ENCODE measurements around a stretch of chr22.

- RRBS, 2 experiments: no CpG with 5 or more reads among the region's 12 CpGs
These were observed 1.3 kb downstream of the CERK start for GRCh38 chr22:46736621-46737198.

GRCh38 chr22:46737199-46737955 is 675 bp downstream of the CERK start:
- RRBS, 2 experiments: 2 to 8% methylated on average over 13 to 14 of the region's 48 CpGs

- RRBS, 2 experiments: no CpG with 5 or more reads among the region's 19 CpGs
These were observed 80.2 kb downstream of the TBC1D22A start for GRCh38 chr22:46842410-46843226.

GRCh38 chr22:47116355-47117022 is 354.0 kb downstream of the TBC1D22A start:
- RRBS, 2 experiments: no CpG with 5 or more reads among the region's 17 CpGs

DNA sequence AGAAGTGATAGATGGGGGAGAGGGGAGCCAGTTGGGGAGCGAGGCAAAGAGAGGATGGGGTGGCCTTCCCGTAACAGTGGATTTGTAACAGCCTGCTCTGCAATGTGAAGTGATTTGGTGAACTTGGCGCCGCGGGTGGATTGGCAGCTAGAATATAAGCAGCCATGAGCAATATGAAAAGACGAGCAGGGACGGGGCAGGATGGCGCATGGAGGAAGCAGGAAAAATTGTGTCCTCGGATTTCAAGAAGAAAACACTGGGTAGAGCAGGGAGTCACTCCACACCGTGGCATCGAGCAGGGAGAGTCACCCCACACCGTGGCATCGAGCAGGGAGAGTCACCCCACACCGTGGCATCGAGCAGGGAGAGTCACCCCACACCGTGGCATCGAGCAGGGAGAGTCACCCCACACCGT is 354.6 kb downstream of the TBC1D22A start:
- RRBS, 2 experiments: no CpG with 5 or more reads among the region's 18 CpGs

DNA sequence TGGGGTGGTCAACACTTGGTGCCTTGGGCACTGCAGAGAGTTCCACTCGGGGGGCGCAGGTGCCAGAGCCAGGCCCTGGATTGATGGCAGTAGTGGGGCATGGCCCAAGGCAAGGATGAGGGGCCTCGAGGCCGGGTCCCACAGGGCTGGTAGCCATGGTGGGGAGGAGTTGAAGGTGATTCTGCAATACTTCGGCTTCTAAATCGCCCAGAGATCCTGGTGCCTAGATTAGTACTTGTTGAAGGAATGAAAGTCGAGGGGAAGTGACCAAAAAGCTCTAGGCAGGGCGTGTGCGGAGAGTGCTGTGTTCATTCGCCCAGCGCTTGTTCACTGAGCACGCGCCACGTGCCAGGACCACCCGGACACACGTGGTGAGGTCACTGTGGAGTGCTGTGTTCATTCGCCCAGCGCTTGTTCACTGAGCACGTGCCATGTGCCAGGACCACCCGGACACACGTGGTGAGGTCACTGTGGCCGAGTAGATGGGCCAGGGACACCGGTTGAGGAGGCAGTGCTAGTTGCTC is 373.1 kb downstream of the TBC1D22A start:
- RRBS, 2 experiments: 89 to 92% methylated on average over 6 of the region's 23 CpGs

DNA sequence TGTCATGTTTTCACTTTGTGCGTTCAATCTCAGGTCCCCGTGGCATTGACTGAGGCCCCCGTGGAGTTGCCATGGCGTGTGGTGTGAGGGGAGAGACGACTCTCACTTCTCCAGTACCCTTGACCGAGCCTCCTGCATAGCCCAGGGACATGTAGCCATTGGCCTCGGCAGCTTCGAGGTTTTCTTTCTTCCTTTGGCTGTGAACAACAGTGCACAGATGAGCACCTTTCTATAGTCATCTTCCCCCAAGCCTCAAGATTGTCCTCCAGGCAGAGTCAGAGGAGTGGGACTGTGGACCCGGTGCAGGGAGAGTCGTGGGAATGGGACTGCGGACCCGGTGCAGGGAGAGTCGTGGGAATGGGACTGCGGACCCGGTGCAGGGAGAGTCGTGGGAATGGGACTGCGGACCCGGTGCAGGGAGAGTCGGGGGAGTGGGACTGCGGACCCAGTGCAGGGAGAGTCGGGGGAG is 399.9 kb downstream of the TBC1D22A start:
- RRBS, 2 experiments: no CpG with 5 or more reads among the region's 21 CpGs

DNA sequence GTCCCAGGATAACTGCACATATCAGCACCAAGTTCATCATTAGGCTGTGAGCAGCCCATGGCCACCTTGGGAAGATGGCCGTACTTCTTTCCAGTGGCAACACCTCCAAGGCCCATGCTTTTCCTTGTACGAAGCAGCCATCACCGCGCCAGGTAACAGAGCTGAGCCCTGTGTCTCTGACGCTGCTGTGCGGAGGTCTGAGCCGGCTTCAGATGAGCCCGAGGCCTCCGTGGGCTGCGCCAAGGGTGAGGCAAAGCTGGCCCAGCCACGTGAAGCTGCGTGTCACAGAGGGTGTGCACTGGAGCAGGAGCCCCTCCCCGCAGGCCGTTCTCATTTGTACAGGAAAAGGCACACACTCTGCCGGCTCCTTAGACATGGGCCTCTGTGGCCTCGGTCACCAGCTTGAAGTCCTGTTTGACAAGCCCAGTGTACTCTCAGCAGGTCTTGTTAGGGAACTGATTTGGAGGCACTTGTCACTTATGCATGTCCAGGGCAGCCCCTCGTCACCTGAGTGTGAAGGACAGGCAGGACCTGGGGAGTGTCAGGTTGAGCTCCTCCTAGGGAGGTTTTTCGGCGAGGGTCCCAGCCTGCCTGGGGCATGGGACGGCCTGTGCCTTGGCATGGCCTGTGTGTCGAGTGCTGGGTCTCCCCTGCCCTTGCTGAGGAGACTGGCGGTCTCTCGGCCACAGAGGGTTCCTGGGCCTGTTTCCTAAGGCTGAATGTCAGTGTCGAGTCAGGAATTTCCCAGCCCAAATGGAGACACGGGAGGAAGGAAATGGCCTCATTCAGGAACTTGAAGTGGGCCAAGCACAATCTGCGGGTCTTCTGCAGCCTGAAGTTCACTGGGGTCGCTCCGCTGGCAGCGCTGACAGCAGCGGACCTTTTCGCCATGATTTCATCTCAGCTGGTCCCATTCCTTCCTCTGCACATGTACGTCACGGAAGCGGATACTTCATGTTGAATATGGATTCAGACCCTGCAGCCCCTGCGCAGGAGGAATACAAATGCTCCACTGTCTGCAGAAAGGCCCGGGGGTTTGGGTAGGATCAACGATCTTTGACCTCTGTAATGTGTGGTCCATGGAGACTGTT is 401.8 kb downstream of the TBC1D22A start:
- RRBS, 2 experiments: 73% methylated on average over 2 of the region's 37 CpGs; no CpG with 5 or more reads in 1 of the 2 experiments

GRCh38 chr22:47175106-47176053 is 412.9 kb downstream of the TBC1D22A start:
- RRBS, 2 experiments: 92 to 97% methylated on average over 5 to 7 of the region's 38 CpGs

GRCh38 chr22:47328874-47329561 is 566.6 kb downstream of the TBC1D22A start:
- RRBS, 2 experiments: no CpG with 5 or more reads among the region's 13 CpGs

- RRBS, 2 experiments: no CpG with 5 or more reads among the region's 7 CpGs
These were observed 785.6 kb upstream of the TAFA5 start for GRCh38 chr22:47703747-47704176.

GRCh38 chr22:48090055-48090485 is 399.3 kb upstream of the TAFA5 start:
- RRBS, 2 experiments: 7 to 21% methylated on average over 4 of the region's 15 CpGs

- RRBS, 2 experiments: 31 to 46% methylated on average over 19 of the region's 29 CpGs
These were observed 1.2 kb downstream of the TAFA5 start for GRCh38 chr22:48490564-48491010.

DNA sequence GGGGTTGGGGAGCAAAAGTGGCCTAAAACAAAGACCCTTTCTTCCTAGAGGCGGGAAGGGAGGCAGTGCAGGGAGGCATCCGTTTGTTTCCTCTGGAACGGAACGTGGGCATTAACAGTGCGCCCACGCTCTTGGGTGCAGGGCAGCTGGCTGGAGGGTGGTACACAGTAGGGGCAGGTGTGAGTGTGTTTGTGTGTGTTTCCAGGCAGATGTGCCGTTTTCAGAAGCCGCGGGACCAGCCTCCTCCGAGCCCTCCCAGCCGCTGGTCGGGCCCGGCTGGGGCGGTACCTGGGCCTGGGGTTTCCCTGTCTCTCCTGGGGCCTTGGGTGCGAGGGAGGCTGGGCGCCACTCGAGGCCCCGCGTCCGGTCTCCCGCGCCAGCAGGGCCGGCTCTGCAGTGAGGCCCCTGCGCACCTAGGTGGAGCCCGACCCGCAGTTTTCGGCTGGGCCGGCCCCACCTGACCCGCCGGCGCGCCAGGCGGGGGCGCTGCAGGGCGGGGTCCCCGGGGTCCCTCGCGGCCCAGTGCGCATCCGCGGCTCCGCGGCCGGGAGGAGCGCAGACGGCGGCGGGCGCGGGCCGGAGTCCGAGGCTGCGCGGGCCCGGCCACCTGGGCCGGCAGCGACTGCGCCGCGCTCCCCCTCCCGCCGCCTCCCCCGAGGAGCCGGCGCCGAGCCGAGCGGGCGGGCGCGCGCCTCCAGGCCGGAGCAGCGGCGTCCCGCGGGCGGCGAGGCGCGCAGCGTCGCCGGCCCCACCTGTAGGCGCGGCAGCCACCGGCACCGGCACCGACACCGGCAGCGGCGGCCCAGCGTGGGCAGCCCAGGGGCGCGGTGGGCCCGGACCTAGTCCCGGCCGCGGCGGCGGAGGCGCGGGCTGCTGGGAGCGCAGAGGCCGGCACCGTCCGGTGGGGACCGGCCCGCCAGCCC is 85.7 kb downstream of the TAFA5 start:
- RRBS, 2 experiments: 82 to 87% methylated on average over 69 to 70 of the region's 109 CpGs

GRCh38 chr22:48587685-48588007 is 98.3 kb downstream of the TAFA5 start:
- RRBS, 2 experiments: 4% methylated on average over 2 of the region's 12 CpGs; no CpG with 5 or more reads in 1 of the 2 experiments

DNA sequence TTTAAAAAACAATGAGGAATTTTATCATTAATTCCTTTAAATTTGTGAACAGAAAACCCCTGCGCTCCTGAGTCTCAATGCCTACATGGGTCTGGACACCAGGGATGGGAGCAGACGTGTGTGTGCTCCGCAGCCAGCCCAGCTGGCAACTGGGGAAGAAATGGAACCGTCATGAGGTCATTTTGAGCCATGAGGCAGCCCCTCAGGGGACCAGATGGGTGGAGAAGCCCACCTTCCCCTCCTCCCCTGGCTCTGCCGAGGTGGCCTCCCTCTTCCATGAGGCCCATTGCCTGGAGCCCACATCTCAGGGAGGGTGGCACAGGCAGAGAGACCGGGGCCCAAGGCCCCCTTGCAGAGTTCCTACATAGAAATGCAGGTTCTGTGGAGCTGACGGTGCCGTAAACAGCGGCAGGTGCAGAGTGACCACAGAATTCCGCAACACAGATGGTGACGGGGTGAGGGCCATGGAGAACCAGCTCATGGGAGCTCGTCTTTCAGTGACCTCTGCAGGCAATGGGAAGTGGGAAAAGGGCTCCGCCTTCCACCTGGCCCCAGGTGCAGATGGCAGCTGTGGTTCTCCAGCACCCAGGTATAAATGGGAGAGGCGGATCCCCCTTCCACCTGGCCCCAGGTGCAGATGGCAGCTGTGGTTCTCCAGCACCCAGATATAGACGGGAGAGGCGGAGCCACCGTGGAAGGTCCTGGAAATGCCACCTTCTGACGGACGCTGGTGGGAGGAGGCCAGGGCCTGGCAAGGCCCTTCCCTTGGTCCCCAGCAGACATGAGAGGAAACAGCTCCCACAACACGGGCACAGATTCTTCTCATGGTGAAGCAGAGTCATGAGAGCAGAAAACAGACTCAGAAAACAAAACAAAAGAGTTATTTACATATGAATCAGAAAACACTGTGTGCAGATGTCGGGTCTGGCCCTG is 572.9 kb downstream of the TAFA5 start:
- RRBS, 2 experiments: no CpG with 5 or more reads among the region's 21 CpGs

DNA sequence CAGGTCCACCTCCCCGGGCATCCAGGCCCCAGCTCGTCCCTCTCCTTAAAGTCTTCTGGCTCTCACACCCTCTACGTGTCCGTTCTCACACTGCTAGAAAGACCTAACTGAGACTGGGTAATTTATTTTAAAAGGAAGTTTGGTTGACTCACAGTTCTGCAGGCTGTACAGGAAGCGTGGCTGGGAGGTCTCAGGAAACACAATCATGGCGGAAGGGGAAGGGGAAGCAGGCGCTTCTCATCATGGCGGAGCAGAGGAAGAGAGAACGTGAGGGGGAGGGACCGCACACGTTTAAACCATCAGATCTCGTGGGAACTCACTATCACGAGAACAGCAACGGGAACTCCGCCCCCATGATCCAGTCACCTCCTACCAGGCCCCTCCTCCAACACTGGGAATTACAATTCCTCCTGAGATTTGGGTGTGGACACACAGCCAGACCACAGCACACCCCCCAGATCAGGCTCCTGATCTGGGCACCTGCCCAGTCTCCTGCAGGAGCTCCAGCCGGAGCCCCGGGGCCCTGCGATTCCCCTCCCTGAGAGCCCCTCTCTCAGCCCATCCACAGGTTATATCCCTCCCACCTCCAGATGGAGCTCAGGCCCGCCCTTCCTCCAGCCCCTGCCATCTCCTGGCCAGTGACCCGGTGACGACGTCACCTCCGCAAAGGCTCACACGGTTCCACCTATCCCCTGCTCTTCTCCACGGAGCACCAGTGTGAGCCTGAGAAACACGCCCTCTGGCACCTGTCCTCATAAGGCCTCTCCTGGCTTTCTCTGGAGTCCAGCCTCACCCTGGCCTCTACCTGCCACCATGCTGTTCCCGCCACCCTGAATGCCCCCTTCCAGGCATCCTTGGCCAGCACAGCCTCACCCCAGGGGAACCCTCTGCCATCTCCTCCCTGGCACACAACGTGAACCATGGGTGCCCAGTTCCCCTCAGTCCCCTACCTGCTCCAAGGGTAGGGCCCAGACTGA is 170.1 kb downstream of the BRD1 start:
- RRBS, 2 experiments: 20 to 60% methylated on average over 1 to 4 of the region's 28 CpGs

GRCh38 chr22:49669232-49669685 is 158.4 kb downstream of the BRD1 start:
- RRBS, 2 experiments: no CpG with 5 or more reads among the region's 2 CpGs

DNA sequence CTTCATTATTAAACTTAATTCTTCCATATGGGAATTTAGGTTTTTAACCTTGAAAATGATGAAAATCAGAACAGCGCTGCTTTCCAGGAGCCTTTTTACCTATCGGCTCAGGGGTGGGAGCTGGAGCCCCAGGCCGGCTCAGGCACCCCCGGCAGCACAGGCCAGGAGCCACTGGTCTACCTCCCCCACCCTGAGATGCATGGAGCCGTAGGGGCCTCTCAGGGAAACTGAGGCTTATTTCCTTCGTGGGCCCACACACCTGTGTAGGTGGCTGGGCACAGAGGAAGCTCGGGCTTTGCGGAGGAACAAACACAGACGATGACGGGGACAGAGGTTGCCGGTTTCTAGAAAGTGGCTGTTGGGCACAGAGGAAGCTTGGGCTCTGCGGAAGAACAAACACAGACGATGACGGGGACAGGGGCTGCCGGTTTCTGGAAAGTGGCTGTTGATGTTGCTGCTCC is 149.5 kb downstream of the BRD1 start:
- RRBS, 2 experiments: 14 to 29% methylated on average over 1 of the region's 15 CpGs

DNA sequence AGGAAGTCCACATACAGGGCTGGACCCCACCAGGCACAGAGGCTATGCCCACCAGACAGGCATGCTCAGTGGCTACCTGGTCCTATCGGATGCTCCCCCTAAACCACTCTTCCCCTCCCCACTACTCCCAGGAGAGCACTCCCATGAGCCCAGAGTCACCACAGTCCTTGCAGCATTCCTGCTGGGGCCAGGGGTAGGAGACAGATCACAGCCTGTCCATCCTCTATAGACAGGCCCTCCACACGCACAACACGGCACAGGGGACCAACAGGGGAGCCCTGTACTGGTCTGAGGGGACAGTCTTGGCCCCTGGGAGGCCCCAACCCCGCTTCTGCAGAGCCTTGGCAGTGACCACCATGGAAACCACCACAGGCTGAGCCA is 3.0 kb downstream of the BRD1 start:
- RRBS, 2 experiments: no CpG with 5 or more reads among the region's 4 CpGs